HGPS cell (cell line): ENCODE measurements around a stretch of chr19.

DNA sequence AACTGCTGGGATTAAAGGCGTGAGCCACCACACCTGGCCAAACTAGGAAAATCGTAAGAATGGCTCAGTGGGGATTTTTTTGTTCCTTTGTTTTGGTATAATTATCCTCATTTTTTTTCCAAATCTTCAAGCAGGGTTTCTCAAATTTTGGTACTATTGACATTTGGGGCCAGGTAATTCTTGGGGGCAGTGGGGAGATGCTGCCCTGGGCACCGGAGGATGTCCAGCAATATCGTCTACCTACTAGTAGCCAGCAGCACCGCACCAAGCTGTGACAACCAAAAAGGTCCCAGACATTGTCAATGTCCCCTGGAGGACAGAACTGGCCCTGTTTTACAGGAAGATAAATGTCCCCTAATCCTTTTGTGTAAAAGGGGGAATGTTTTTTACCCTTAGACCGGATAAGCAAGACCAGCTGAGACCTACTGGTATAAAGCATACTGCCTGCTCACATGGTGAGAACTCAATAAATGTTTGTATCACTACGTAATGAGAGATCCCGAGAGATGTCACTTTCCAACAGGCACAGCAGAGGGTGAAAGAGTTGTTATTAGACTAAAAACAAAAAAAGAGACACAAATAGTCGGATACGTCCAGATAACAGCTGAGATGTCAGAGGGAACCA, 3.7 kb downstream of the SH3GL1 start:
- RRBS, result no CpG with 5 or more reads among the region's 10 CpGs

- RRBS, result no CpG with 5 or more reads among the region's 26 CpGs
Observed at GRCh38 chr19:4648156-4649087, 9.1 kb downstream of the TNFAIP8L1 start.

- RRBS, result 87% methylated on average over 3 of the region's 22 CpGs
Observed at GRCh38 chr19:4674941-4675708, 5.0 kb upstream of the MYDGF start.

- RRBS, result no CpG with 5 or more reads among the region's 6 CpGs
Observed at GRCh38 chr19:4693565-4693937, 23.4 kb upstream of the MYDGF start.

DNA sequence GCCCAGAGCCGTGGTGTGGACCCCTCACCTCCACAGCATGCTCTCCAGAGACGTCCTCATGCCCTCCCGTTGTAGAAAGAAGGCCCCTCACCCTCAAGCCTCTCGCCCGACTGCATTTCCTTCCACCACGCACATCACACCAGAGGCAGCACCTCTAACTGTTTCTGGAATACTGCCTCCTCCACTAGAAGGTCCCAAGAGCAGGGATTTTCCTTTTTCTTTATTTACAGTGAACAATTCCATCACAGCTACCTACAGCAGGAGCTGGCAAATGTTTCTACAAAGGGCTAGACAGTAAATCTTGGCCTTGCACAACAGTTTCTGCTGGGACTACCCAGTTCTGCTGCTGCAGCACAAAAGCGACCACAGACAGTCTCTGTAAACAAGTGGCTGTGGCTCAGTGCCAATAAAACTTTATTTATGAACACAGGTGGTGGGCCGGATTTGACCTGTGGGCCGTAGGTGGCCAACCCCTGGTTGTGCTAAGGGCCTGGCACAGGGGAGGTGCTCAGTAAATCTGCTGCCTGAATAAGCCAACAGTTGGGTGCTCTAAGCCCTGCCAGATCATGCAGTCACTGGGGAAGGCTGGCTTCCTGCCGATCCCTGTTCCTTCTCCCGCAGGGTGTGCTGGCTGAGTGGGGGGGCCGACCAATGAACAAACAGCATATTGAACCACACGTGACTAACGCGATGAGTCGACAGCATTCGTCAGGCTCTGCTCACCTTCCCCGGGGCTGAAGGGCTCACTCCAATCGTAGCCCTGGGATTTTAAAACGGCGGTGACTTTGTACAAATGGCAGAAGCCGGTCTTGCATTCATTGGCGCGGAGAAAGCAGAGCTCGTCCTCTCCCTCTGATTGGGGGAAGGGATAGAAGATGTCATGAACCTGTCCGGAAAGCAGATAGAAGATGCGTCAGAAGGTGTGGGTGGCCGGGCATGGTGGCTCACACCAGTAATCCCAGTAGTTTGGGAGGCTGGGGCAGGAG, 24.1 kb upstream of the MYDGF start:
- RRBS, result 92% methylated on average over 8 of the region's 28 CpGs

- RRBS, result no CpG with 5 or more reads among the region's 13 CpGs
Observed at GRCh38 chr19:4913991-4914366, 4.7 kb downstream of the UHRF1 start.

DNA sequence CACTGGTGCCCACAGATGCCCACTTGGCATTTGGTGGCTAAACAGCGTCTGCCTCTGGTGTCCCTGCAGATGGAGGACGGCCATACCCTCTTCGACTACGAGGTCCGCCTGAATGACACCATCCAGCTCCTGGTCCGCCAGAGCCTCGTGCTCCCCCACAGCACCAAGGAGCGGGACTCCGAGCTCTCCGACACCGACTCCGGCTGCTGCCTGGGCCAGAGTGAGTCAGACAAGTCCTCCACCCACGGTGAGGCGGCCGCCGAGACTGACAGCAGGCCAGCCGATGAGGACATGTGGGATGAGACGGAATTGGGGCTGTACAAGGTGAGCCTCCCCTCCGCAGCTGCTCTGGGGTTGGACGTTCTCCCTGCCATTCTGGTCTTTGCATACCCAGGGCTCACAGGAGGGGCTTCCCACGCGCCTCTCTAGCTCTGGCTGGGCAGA, 19.9 kb downstream of the UHRF1 start:
- RRBS, result no CpG with 5 or more reads among the region's 22 CpGs

DNA sequence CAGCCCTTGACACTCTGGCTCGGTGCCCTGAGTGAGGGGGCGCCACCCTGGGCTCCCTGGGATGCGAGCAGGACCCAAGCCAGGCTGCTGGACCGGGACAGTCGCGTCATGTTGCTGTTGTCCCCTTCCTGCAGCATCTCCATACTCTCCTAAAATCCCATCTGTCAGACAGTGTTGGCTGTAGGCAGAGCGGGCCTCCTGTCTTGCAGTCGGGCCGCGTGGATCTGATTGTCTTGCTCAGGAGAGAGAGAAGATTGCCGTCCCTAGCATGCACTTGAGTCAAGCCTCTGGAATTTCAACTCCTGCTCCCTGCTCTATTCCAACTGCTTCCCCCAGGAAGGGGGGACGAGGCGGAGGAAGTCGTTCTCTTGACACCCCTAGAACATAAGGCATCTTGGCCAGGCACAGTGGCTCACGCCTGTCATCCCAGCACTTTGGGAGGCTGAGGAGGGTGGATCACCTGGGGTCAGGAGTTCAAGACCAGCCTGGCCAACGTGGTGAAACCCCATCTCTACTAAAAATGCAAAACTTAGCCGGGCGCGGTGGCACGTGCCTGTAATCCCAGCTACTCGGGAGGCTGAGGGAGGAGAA, 9.0 kb downstream of the KDM4B start:
- RRBS, result no CpG with 5 or more reads among the region's 21 CpGs

GRCh38 chr19:5060466-5061200, 91.7 kb downstream of the KDM4B start:
- RRBS, result no CpG with 5 or more reads among the region's 30 CpGs

GRCh38 chr19:5076352-5077195, 107.7 kb downstream of the KDM4B start:
- RRBS, result no CpG with 5 or more reads among the region's 51 CpGs

- RRBS, result no CpG with 5 or more reads among the region's 19 CpGs
Observed at GRCh38 chr19:5111396-5111975, 142.6 kb downstream of the KDM4B start.

GRCh38 chr19:5130992-5131373, 162.1 kb downstream of the KDM4B start:
- RRBS, result 55% methylated on average over 2 of the region's 18 CpGs

- RRBS, result 90% methylated on average over 6 of the region's 47 CpGs
Observed at GRCh38 chr19:5147848-5148731, 179.2 kb downstream of the KDM4B start.

DNA sequence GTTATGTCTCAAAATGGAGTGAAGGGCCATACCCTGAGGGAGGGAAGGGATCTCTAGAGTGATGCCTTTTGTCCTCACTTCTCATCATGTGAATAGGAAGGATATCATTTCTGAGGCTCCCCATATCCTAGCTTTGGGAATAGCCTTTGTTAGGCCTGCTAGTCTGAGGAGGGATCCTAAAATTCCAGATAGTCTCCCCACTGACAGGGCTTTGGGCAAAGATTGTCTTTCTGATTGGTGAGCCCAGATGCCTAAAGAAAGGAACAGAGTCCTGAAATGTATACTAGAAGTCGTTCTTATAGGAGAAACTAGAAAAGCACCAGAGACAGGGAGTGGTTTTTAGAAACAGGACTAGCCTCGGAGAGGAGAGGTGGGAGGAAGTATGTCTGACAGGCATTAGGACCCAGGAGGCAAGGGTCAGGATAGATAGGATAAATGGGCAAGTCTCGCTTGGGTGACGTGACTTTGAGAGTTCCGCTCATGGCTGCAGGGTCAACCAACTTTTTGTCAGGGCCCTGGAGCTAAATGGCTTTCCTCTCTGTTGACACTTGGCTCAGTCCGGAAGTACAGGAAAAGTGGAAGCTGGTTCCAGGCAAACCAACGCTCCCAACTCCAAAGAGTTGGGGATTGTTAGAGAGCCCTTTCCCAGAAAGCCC, 175.9 kb downstream of the PTPRS start:
- RRBS, result no CpG with 5 or more reads among the region's 7 CpGs

- RRBS, result no CpG with 5 or more reads among the region's 9 CpGs
Observed at GRCh38 chr19:5290807-5291186, 49.8 kb downstream of the PTPRS start.

- RRBS, result no CpG with 5 or more reads among the region's 22 CpGs
Observed at GRCh38 chr19:5308459-5309564, 31.8 kb downstream of the PTPRS start.

DNA sequence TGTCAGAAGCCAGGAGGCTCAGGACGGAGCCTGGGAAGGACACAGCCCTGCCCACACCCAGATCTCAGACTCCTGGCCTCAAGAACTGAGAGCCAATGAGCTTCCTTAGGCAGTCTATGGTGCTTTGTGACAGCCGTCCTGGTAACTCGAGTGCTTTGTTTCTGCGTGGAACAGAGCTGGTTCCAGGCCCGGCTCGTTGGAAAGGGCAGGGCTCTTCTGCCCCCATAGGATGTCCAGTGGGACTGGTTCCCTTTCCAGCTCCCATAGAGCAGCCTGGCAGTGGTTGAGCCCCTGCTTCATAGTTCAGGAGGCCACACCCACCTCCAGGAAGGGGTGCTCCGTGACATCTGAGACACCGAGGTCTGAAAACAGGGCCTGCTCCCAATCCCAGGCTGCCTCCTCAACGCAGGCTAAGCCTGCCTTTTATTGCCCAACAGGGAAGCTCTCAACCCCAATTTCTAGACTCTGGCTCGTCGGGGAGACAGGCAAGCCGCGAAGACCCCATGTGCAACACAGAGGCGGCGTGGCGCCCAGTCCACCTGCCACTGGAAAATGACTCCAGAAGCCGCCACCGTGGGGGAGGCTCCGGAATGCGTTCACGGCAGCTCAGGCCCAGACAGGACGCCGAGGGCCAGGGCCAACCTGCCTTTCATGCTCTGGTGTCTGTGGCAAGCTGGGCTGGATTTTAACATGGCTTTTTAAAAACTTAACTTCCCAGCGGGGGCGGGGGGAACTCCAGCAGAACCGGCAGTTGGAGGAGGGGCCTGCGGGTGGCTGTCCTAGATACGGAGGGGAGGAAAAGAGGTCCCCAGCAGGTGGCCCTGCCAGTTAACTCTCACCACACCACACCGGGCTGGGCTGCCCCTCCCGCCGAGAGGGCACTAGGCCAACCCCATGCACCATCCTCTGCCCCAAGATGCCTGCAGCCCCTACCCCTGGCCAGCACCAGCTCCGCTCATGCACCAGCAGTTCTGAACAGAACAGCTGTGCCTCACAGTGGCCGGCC, 37.0 kb downstream of the SAFB2 start:
- RRBS, result 17% methylated on average over 4 of the region's 33 CpGs

DNA sequence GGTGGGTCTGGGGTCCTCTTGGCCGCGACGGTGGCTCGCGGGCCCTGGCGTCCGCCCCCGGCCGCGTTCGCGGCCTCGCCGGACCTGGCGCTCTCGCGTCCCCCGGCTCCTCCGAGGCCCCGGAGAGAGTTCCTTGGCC, 411 bp downstream of the SAFB start:
- RRBS, result no CpG with 5 or more reads among the region's 20 CpGs

- RRBS, result no CpG with 5 or more reads among the region's 14 CpGs
Observed at GRCh38 chr19:5668978-5669416, 11.3 kb downstream of the MICOS13 start.

GRCh38 chr19:5695629-5695936, 5.5 kb downstream of the RPL36 start:
- RRBS, result 59% methylated on average over 2 of the region's 11 CpGs